ENCODE results near the gene MROH9.

- RRBS, result no CpG with 5 or more reads among the region's 8 CpGs
Measured at GRCh38 chr1:169119721-169120485, 13.4 kb downstream of the ATP1B1 start.

DNA sequence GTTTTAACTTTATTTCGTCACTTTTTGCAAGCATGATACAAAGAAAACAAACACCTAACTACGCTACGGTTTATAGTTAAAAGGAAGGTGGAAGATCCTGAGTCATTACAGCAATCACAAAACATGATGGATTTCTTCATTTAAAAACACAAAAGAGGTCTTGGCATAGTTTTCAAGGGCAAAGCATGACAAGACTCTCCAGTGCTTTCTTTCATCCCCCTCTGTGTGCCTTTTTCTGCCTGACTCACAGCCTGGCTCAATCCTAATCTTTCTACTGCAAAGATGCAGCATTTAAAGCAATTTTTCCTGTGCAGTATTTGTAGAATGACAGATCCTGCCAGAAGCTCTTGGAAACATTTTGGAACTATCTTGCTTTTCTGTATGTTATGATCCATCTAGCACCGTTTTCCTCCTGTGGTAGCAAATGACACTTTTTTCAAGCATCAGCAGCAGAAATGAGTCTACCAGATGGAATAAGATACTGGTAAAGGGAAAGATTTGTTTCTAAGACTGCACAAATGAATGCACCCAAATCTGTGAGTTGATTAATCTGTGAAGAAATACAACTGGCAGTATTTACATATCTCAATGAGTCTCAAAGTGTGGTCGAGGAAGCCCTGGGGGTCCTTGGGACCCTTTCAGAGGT, 974 bp upstream of the SLC19A2 start:
- RRBS, result no CpG with 5 or more reads among the region's 5 CpGs

DNA sequence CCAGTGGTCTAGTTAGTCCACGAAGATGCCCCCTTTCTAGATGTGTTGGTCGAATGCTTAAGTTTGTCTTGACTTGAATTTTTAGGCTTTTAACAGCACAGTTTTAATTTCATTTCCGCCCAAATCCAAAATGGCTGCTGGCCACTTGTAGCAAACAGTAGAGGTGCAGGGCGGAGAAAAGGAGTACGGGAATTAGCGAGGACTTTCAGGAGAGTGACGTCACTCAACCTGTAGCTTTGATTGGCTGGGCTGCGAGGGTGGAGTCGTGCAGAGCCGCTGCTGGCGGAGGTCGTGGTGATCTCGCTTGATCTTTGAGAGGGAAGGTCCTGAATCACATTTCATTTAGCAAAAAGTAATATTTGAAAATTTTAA, 391 bp upstream of the SCYL3 start:
- RRBS, result no CpG with 5 or more reads among the region's 13 CpGs

GRCh38 chr1:170234424-170234986, 88.7 kb downstream of the NTMT2 start:
- RRBS, result no CpG with 5 or more reads among the region's 3 CpGs

DNA sequence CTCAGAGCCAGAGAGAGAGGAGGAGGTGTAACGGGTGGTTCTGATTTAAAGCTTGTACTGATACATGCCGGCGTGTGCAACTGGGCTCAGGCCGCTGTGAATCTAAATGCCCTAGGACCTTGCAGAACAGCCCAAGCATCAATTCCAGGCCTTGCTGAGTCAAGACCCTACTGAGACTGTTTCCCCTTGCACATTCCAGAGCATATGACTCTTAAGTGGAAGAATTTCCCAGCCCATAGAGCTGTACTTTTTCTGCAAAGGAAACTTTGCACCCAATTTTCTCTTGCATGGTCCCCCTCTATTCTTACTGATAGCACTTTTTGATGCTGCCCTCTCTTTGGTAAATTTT, 163.9 kb downstream of the NTMT2 start:
- RRBS, result no CpG with 5 or more reads among the region's 4 CpGs

- RRBS, result no CpG with 5 or more reads among the region's 4 CpGs
Measured at GRCh38 chr1:170494313-170494838, 37.6 kb upstream of the GORAB start.

DNA sequence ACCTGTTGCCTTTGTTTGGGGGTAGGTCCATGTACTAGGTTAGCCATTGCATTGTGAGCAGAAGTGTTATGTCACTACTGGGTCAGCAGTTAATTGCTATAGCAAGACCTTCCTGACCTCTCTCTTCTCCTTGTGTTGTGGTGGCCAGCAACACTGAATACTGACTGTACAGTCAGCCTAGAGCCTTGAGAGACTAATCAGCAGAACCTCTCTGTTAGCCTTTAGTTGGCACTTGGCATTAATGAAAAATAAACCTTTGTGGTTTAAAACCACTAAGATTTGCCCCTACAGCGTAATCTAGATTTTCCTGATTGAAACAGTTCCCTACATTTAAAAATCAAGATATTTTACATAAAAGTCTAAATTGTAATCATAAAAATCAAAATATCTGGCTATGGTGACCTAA, 5.3 kb downstream of the GORAB start:
- RRBS, result no CpG with 5 or more reads among the region's 1 CpG

- RRBS, result no CpG with 5 or more reads among the region's 5 CpGs
Measured at GRCh38 chr1:170586967-170587266, 55.0 kb downstream of the GORAB start.

DNA sequence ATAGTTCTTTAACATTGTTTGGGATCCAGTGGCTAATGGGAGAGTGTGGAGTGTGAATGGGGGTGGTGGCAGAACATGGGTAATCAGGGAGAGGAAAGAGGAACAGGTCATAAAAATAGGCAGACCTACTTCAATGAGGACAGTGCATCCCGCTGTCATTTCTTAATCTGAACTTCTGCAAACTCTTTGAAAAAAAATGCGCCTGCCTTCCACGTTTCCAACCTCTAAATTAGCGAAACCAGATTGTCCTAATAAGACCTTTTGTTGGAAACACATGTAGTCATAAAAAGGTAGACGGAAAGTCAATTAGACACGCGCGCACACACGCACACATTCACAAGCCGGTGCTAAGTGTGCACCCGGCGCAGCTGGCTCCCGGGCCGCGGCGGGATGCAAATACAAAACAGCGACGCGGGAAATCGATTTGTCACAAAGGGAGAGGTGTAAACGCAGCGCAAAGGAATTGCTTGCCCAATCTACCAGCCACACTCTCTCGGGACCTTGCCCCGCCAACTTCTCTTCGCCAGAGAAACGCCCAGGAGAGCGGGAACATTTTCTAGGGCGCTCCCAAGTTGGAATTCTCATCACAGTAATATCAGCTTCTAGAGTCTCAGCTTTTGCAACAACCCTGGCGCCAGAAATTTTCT, 4.3 kb downstream of the PRRX1 start:
- RRBS, result no CpG with 5 or more reads among the region's 29 CpGs

- RRBS, result no CpG with 5 or more reads among the region's 3 CpGs
Measured at GRCh38 chr1:170935199-170935730, at the start of gene MROH9. Gene MROH9, plus strand, starts transcription at chr1:170935534.

DNA sequence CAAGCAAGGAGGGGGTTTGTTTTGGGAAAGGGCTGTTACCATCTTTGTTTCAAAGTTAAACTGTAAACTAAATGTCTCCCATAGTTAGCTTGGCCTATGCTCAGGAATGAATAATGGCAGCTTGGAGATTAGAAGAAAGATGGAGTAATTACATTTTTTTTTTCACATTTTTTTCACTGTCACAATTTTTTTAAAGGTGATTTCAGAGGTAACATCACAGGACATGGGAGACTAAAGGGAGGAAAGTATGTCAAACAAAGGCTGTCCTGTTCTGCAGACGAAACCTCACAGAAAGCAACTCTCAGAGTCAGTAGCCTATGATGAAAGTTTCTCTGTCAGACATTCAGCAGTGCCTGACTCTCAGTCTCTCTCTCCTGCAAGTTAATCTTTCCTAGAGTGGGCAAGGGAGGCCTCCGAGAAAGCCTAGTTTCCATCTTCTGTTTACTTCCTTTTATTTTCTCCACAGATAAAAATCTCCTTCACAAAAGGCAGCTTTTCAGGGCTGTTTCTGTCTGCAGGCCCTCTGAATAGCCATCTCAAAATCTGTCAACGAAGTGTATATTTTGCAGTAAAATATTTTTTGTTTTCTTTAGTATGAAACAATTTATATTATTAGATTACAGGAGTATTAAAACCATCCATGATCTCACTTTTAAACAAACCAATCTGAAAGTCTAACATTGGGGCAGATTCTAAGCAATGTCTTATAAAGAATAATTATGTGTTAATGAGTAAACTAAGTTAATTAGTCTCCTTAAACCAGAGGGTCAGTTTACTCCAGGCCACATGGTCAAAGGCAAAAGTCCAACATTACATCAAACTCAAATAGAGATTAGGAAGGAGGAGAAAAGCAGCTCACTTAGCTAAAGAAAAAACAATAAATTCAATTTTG, 24.8 kb upstream of the FMO2 start:
- RRBS, result no CpG with 5 or more reads among the region's 3 CpGs

- RRBS, result no CpG with 5 or more reads among the region's 4 CpGs
Measured at GRCh38 chr1:171258553-171258885, 10.2 kb downstream of the FMO1 start.

DNA sequence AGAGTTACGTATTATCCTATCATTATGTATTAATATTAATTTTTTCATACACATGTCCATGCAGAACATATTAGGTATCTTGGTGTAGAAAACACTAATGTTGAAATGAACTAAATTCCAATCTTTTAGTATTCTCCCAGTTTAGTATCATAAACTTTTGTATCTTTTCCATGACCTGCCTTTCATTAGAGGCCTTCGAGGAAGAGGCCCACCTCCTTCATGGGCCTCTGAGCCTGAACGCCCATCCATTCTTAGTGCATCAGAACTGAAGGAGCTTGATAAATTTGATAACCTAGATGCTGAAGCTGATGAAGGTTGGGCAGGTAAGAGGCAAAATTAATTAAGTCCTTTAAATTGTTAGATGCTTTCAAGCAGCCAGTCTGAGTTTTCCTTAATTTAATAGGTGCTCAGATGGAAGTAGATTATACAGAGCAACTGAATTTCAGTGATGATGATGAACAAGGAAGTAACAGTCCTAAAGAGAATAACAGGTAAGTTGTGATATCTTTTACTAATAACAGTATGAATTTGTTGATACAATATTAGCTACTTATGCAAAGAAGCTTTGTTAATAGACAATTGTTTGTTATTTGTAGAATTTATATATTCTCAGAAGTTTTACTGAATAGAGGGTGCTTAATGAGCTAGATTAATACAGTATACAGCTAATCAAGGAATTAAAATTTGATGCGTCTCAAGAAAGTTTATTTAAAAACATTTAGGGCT, 37.9 kb downstream of the PRRC2C start:
- RRBS, result no CpG with 5 or more reads among the region's 4 CpGs

DNA sequence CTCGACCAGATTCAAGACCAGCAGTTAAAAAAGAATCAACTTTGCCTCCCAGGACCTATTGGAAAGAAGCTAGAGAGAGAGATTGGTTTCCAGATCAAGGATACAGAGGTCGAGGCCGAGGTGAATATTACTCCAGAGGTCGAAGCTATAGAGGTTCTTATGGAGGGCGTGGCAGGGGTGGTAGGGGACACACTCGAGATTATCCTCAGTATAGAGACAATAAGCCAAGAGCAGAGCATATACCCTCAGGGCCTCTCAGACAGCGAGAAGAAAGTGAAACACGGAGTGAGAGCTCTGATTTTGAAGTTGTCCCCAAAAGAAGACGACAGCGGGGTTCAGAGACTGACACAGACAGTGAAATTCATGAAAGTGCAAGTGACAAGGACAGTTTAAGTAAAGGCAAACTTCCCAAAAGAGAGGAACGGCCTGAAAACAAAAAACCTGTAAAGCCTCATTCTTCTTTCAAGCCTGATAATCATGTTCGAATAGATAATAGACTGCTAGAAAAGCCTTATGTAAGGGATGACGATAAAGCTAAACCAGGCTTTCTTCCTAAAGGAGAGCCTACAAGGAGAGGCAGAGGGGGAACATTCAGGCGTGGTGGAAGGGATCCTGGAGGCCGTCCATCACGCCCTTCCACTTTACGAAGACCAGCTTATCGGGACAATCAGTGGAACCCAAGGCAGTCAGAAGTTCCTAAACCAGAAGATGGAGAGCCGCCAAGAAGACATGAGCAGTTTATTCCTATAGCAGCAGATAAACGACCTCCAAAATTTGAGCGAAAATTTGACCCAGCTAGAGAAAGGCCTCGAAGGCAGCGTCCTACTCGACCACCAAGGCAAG, 55.8 kb downstream of the PRRC2C start:
- RRBS, result no CpG with 5 or more reads among the region's 24 CpGs

DNA sequence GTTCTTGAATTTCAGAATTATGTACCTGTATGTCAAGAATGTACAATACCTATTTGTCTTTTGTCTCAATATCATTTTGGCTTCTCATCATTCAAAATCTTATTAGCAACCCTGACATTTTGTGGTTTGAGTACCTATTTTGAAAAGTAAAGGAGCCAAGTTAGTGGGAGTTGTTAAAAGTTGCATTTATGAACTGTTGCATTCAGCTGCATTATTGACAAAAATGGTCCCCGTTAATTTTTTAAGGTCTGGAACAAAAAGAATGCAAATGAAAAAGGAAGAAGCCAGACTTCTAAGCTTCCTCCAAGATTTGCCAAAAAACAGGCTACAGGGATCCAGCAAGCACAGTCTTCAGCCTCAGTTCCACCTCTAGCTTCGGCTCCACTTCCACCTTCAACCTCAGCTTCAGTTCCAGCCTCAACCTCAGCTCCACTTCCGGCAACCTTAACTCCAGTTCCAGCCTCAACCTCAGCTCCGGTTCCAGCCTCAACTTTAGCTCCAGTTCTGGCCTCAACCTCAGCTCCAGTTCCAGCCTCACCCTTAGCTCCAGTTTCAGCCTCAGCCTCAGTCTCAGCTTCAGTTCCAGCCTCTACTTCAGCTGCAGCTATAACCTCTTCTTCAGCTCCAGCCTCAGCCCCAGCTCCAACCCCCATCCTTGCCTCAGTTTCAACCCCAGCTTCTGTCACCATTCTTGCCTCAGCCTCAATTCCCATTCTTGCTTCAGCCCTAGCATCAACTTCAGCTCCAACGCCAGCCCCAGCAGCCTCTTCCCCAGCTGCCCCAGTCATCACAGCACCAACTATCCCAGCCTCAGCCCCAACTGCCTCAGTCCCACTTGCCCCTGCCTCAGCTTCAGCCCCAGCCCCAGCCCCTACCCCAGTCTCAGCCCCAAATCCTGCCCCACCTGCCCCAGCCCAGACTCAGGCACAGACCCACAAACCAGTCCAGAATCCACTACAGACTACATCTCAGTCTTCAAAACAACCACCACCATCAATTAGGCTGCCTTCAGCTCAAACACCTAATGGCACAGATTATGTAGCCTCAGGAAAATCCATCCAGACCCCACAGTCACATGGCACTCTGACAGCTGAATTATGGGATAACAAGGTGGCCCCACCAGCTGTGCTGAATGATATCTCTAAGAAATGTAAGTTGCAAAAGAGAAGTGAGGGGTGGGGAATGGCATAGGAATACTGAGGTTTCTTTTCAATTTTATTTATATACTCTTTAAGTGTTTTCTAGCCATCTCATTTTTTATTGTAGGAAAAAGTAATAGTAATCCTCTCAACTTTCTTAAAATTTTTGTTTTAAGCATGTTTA, 64.6 kb upstream of the MYOCOS start:
- RRBS, result no CpG with 5 or more reads among the region's 5 CpGs

DNA sequence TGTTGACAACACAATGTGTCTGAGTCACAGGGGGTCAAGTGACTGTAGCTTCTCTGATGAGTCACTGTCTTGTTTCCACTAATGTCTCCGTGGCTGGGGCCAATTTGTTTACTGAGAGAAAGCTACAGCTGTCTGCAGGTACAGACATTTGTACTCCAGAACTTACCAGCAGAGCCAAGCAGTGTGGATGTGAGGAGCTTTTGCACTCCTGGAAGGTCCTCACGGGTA, 23.6 kb upstream of the DNM3 start:
- RRBS, result no CpG with 5 or more reads among the region's 2 CpGs

DNA sequence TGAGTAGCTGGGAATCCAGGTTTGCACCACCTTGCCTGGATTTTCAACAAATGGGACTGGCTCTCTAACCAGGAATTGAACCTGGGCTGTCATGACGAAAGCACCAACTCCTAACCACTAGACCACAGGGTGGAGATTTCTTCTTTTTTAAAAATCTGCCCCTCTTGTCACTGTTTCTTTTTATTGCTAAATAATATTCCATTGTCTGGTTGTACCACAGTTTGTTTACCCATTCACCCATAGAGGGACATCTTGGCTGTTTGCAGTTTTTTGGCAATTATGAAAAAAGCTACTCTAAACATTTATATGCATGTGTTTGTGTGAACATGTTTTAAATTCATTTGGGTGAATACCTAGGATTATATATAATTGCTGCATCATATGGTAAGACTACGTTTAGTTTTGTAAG, 232.1 kb upstream of the C1orf105 start:
- RRBS, result no CpG with 5 or more reads among the region's 2 CpGs

GRCh38 chr1:172356471-172356993, 64.0 kb upstream of the C1orf105 start:
- RRBS, result no CpG with 5 or more reads among the region's 1 CpG

GRCh38 chr1:172557063-172557999, 24.4 kb downstream of the SUCO start:
- RRBS, result no CpG with 5 or more reads among the region's 3 CpGs